NCI-H460 (cell line): ENCODE measurements around a stretch of chr12.

GRCh38 chr12:27800615-27801290 lies 20.7 kb upstream of the MANSC4 start:
RAMPAGE:
- cytosol, long total RNA: no peak
- long total RNA: no peak
- nucleus, long total RNA: no peak

DNA sequence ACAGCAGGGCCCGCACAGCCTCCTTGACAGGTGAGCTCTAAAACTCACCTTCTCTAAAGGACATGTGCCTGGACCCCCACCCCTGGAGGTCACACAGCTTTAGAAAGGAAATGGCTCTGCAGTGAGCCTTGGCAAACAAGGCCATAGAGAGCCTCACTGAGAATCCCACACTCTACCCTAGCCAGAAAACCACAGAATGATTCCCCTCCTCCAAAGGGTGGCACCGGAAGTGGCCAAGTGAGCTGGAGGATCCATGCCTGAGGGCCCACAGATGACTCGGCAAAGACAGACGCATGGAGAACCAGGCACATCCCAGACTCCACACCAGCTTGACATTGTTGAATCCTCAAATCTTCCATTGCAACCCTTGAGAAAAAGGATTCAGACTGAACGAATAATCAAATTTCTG lies 54.1 kb upstream of the PTHLH start:
RAMPAGE:
- cytosol, long total RNA: no peak
- long total RNA: no peak
- nucleus, long total RNA: no peak

DNA sequence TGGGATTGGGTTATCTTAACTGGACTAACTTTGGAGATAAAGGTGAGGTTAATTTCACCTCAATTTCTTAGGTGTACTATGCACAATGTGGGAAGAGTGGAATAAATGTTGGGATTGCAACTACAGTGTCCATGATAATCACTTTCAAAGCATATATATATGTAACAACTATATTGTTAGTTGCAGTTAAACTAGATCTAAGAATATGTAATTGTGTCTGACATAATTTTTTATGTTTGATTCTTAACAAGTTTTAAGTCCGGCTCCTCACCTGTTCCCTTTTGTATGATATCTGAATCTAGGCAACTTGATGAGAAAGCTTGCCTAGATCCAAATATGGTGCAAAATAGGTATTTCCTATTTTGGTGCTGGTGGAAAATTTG lies 4.4 kb upstream of the CCDC91 start:
RAMPAGE:
- cytosol, long total RNA: no peak
- long total RNA: no peak
- nucleus, long total RNA: no peak

GRCh38 chr12:28794297-28794684 lies 354.8 kb upstream of the FAR2 start:
RAMPAGE:
- cytosol, long total RNA: no peak
- long total RNA: no peak
- nucleus, long total RNA: no peak

DNA sequence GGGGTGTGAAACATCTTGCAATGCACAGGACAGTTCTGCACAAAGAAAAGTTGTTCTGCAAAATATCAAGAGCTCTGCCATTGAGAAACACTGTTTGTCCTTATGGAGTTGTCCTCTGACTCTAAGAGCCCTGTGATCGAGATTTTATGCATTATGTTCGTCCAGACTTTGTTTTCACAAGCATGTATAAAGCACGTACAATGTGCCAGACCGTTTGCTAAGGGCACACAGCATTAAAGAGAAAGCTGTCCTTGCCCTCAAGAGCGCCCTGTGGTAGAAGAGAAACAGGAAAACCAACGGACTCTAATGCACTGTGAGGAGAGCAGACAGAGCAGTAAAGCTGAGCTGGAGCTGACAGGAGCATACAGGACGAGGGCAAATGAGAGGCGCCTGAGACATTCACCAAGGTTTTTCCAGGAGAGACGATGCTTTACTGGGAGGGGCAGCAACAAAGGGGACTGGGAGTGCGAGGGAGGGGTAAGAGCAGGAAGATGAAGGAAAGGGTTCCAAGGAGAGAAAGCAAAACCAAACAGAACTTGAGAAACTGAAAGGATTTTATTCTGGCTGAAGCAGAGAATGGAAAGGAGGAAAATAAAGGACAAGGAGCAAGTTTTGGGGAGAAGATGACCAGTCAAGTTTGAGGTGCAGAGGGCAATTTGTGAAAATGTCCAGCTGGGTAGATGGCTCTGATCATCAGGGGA lies 66.2 kb upstream of the OVCH1 start:
RAMPAGE:
- cytosol, long total RNA: no peak
- long total RNA: no peak
- nucleus, long total RNA: no peak

RAMPAGE:
- cytosol, long total RNA: no peak
- long total RNA: no peak
- nucleus, long total RNA: no peak
These were observed 75.3 kb upstream of the OVCH1 start for GRCh38 chr12:29572519-29573478.

DNA sequence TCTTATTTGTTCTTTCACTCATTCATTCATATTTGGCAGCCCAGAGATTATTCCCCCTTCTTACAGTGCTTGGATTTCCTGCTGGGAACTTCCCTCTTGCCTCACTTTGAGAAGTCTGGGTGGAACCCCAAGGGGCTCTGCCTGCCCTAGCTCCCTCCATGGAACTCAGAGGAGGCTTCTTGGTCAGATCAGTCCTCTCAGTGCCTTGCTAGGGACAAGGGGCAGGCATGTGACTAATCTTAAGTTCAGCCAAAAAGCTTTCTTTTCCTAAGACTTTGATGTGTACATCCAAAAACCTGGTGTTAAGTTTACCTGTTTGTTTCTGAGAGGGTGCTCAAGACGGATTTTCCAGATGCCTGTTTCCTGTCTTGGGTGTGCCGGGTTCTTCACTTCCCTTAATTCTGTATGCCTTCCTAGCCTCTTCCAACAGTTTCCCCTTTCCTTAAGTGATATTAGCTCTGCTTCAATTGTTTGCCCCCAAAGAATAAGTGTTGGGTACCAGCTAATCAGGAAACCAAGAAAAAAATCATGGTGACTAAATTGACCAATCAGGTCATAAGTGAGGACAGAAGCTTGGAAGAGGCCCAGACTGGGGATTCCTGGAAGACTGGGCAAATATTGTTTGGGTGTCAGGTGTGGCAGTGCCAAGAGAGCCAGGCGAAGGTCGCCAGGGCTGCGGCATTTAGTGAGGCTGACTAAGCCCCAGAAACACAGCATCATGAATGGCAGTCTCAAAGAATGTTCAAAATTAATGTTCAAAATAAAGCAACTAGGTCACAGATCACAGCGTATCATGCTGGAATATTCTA lies 84.9 kb upstream of the OVCH1 start:
RAMPAGE:
- cytosol, long total RNA: no peak
- long total RNA: no peak
- nucleus, long total RNA: no peak

GRCh38 chr12:29719909-29720688 lies 63.6 kb downstream of the TMTC1 start:
RAMPAGE:
- cytosol, long total RNA: no peak
- long total RNA: no peak
- nucleus, long total RNA: no peak

RAMPAGE:
- cytosol, long total RNA: no peak
- long total RNA: no peak
- nucleus, long total RNA: no peak
These were observed 42.2 kb downstream of the TMTC1 start for GRCh38 chr12:29741417-29742119.

RAMPAGE:
- cytosol, long total RNA: no peak
- long total RNA: no peak
- nucleus, long total RNA: no peak
These were observed 63.0 kb downstream of the IPO8 start for GRCh38 chr12:30632449-30633216.

GRCh38 chr12:30795820-30796787 lies 41.4 kb upstream of the CAPRIN2 start:
RAMPAGE:
- cytosol, long total RNA: no peak
- long total RNA: no peak
- nucleus, long total RNA: no peak

GRCh38 chr12:31116790-31118068 lies 43.6 kb downstream of the DDX11 start:
RAMPAGE:
- cytosol, long total RNA: no peak
- long total RNA: no peak
- nucleus, long total RNA: no peak

DNA sequence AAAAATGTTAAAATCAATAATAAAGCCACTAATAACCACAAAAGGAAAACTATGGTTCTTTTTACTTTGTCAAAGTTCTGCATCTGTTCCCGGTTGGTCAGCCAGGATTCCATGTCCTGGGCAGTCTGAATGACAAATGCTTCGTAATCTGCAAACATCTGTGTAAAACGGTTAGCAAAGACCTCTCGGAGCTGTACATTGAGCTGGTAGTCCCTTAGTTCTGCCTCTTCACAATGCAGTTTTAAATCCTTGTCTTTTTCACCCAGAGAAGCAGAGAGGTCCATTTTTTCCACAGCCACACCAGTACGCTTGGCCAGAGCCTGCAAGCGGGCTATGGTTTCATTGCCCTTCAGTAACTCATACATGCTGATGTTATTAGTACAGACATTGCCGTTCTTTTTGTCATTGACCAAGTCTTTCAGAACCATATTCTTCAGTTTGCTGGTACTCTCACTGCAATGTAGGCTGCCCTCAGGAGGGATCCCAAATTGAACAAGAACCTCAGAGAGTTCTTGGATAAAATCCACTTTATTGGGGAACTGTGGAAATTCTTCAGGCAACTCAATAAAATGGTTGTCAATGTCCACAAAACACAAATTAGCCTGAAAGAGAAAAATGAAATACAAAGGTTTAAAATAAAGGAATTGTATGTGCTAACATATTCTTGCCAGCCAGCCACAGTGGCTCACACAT lies 126.1 kb upstream of the SINHCAF start:
RAMPAGE:
- cytosol, long total RNA: no peak
- long total RNA: no peak
- nucleus, long total RNA: no peak

DNA sequence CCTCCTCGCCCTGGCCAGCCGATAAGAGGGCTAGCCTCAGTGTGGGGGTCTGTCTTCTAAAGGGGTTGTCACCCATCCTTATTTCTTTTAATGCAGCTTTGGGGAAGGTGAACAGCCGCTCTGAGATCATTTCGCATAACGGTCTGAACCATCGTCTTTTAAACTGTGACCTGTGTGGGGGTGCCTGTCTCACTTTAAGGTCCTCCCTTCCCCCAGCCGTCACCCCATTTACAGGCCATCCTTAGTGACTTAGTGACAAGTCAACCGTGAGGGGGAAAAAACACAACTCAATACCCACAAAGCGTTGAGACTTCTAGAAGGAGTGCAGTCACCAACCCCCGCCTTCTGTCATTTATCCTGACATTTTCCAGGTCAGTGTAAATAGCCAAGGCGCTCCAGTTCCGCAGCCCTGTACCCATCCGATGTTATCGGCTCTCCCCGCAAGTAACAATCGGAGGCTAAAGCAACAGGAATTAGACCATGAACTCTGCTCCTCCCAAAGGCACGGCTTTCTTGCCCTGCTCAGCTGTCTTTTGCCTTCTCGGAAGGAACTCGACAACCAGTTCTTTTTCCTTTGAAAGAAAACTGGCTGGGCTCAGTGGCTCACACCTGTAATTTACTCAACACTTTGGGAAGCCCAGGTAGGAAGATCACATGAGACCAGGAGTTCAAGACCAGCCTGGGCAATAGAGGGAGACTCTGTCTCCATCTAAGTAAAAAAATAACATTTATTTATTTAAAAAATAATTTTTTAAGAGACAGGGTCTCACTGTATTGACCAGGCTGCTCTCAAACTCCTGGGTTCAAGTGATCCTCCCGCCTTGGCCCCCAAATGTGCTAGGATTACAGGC lies 659 bp upstream of the DENND5B start:
RAMPAGE:
- cytosol, long total RNA: no peak
- long total RNA: no peak
- nucleus, long total RNA: no peak

DNA sequence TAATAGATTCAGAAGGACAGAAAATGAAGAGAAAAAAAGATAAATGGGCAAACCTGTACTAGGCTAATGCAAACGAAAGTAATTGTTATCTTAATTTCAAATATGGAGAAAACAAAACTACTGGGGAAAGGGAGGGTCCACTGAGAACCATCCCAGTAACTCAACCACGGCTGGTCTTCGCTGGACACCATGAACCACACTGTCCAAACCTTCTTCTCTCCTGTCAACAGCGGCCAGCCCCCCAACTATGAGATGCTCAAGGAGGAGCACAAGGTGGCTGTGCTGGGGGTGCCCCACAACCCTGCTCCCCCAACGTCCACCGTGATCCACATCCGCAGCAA lies 25.7 kb upstream of the AMN1 start:
RAMPAGE:
- cytosol, long total RNA: no peak
- long total RNA: no peak
- nucleus, long total RNA: no peak

RAMPAGE:
- cytosol, long total RNA: no peak
- long total RNA: no peak
- nucleus, long total RNA: no peak
These were observed 18.2 kb downstream of the H3-5 start for GRCh38 chr12:31773798-31774348.

DNA sequence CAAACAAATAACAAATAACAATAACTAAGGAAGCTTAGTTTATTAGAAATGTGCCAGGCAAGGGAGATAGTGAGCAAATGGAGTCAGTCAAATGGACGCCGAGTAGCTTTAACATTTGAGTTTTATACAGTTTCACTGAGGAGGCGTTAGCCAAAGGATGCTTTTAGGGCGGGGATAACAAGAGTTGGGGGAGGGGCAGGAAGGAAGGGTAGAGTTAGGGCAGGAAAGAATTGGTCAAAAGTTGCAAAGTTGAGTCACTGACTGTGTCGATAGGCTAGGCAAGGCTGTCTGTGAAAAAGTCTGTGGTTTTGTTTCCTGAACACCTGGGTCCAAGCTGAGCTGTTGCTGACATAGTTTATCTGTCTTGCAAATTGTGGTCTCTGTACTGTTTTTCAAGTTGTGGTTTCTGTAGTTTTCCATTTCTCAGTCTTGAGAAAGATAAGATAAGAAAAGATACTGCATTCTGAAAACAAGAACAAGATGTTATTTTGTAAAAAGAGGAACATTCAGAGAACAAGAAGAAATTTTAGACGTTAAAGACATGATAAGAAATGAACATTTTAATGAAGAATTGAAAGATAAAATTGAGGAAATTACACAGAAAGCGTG lies 62.6 kb upstream of the RESF1 start:
RAMPAGE:
- cytosol, long total RNA: no peak
- long total RNA: no peak
- nucleus, long total RNA: no peak

GRCh38 chr12:32270732-32271786 lies 128.3 kb upstream of the FGD4 start:
RAMPAGE:
- cytosol, long total RNA: no peak
- long total RNA: no peak
- nucleus, long total RNA: no peak

DNA sequence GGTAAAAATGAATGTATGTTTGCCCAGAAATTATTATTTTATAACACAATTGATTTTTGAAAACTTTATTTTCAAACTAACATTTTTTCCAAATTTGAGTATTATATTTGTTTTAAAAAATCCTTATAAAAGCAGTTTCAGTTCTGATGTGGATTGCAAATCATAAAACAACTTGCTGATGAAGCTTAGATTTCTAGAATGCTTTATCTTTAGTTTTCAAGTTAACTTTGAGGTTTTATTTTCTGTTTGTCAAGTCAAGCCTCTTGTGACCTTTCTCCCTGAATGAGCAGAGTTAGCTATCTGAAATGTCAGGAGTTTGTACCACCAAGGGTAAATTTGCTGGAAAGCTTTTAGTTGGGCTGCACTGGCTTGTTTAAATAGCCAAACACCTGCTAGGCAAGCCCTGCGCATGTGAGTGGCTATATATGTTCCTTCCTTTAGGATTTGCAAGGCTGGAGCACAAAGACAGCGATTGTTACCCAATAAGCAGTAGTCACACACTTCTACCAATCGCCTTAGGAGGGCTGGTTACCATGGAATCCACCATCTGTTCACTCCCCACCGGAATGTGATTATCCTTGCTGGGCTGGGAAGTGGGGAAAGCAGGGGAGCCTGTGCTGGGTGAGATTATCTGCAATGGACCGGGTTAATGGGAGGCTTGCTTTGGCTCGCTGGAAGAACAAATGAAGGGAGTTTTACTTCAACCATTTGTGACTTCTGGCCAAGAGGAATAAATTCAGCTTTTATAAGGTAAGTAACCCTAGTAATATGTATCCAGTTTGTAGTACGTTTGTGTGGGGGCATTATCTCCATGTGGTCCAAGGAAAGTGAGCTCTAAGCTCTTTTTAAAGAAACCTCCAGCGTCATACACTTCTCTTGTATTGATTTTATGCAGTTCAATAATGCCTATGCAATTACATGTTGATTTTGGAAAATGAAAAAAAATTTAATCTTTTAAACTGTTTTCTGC lies 102.5 kb downstream of the FGD4 start:
RAMPAGE:
- cytosol, long total RNA: no peak
- long total RNA: no peak
- nucleus, long total RNA: no peak

DNA sequence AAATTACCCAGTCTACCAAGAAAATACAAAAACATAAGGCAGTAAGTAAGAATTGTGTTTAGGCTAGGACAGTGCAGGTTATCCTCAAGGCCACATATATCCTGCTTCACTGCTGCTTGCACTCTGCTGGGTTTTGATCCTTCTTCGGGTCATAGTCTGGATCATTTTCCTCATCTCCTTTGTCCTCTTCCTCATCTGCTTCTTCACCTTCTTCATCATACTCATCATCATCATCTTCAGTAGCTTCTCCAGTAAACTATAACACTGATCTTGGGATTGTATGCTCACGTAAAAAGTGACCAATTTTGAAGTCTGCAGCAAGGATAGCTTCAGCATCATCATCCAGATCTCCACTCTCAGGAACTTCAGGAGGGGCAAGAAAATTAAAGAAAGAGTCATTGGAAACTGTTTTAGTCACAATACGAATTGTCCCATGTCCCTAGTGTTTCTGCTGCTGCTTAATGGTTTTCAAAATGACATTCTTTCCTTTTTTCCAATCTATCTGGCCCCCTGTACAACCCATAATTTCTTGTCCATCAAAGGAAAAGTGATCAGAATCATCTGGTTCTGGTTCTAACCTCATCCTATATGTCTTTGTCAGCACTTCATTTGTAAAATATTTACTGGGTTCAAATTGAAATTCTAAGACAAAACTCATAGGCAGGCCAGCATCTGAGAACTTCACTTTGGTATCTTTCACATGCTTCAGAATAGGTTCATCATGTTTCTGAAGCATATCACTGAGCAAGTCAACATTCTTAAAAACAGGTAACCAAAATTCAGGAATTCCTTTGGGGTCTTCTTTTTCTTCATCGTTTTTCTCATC lies 29.2 kb downstream of the YARS2 start:
RAMPAGE:
- cytosol, long total RNA: no peak
- long total RNA: no peak
- nucleus, long total RNA: no peak